Measurements from ENCODE around the gene PSMG1.

DNA sequence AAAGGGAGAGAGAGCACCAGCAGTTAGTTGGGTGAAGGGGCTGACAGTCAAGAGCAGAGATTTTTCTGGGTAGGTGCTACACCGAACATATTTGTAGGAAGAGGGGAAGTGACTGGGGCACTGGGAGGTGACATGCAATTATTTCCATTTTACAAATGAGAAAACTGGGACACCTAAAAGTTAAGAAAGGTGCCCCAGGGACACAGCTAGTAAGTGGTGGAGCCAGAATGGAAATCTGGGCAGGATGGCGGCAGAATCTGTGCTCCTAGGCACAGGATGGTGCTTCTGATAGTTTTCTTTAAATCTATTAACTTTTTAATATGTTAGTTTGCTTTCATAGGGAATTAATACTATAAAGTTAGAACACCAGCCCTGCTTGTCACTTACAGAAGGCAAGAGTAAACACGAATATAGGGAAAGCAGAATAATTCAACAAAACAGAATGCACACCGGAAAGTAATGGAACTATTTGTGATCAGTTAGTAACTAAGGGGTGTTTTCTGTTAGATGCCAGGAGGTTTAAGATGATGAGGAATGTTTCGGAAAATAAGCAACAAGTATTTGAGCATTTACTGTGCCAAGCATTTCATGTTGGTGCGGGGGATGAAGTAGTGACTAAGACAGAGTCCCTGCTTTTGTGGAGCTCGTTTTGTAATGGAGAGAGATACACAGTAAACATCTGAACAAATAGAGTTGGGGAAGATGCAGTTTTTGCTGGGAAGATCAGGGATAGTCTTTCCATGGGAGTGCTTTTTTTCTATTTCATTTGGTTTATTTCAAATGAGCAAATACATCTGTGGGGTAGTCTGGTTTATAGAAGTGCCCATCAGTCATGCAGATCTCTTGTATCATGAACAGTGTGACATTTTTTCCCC lies 78.5 kb downstream of the DYRK1A start:
- PRO-cap = no peak

DNA sequence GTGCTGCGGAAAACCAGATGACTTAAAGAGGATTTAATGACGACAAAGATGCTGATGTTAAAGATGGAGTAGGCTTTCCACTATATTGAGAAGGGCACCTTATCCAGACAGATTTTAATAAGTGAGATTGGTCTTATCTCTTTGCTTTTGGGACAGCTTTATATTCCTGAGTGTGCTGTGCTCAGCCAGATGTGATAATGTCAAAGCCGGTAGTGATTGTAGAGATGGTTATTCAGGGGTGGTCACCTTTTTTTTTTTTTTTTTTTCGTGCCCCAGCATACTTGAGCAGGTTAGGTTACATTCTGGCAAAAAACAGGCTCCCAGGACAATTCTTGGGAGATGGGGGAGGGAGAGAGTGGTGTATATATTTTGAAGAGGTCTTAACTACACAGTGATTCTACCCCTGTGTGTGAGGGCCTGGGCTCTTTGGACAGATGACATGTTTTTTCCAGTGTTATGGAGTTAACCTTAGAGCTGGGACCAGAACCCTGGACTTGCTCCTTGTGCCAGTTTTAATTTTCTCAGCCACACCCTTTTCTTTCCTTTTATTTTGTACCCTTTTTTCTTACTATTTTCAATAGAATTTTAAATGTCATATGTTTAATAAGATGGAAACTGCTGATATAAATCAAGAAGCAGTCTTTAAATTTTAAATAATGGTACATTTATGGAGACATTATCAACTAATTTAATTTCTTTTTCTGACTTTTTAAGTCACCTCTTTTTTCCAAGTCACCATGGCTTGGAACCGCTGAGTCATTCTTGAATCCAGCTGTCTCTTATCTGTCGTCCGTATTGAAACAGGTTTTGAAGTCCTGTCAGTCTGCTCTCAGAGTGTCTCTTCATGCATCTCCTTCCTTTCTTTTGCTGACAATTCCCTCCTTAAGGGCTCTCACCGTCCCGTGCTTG lies 88.5 kb downstream of the DYRK1A start:
- PRO-cap = no peak

DNA sequence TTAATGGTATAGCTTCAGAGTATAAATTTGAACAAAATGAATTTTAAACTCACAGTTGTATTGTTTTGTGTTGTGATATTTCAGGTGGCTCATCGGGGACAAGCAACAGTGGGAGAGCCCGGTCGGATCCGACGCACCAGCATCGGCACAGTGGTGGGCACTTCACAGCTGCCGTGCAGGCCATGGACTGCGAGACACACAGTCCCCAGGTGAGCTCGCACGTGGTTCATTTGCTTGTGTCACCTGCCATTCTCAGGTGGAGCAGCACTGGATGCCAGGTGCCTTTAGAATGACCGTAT lies 139.4 kb downstream of the DYRK1A start:
- PRO-cap = no peak

DNA sequence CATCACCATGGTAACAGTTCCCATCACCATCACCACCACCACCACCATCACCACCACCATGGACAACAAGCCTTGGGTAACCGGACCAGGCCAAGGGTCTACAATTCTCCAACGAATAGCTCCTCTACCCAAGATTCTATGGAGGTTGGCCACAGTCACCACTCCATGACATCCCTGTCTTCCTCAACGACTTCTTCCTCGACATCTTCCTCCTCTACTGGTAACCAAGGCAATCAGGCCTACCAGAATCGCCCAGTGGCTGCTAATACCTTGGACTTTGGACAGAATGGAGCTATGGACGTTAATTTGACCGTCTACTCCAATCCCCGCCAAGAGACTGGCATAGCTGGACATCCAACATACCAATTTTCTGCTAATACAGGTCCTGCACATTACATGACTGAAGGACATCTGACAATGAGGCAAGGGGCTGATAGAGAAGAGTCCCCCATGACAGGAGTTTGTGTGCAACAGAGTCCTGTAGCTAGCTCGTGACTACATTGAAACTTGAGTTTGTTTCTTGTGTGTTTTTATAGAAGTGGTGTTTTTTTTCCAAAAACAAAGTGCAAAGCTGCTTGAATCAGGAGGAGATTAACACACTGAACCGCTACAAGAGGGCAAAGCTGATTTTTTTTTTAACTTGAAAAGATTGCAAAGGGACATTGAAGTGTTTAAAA lies 145.6 kb downstream of the DYRK1A start:
- PRO-cap = no peak

DNA sequence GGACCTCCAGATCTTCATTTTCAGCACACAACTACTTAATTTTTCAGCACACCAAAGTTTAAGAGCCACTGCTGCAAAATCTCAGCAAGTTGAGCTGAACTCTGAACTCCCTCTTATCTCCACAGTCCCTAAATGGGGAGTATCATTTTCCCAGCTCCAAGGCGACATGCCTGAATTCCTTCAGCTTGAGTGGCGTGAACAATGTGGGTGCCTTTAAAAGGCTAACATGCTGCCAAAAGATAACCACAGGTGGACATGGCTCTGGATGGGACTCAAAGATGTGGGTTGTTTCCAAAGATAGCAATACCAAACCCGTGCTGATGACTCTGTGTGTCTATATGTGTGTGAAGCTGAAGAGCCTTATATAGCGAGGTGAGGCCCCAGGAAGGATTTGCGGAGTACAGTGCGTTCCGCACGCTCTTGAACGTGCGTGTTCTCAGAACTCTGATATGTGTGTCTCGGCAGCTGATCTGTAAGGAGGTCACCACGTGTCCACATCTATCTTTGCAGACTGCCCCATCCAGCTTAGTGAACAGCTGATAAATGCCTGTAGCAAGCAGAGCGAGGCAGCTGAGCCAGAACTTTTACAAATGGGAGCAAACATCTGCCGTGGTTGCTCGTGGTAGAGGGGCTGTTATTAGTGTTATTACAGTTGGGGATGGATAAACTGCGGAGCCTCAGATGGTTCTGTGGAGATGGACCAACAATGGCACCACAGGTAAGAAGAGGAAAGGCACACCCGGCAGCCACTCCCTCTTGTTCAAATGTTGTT lies 189.2 kb downstream of the DYRK1A start:
- PRO-cap = no peak

DNA sequence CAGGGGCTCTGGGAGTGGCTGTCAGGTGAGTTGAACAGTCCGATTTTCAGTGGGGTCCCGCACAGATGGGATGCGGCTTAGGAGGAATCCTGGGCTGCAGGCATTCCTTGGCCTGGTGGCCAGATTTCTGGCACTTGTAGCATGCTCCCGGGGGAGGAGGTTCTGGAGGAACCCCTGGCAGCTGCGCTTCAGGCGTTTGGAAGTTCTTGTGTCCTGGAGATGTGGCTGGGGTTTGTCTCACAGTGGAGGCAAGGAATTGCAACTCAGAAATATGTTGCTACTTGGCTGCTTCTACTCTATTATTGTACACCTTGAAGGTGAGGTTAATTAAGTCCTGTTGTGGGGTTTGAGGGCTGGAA lies 223.7 kb downstream of the DYRK1A start:
- PRO-cap = no peak

GRCh38 chr21:38219252-38219455 lies 37.6 kb upstream of the KCNJ15 start:
- PRO-cap = no peak

- PRO-cap = no peak
These were observed 9.9 kb downstream of the KCNJ15 start for GRCh38 chr21:38266724-38267080.

DNA sequence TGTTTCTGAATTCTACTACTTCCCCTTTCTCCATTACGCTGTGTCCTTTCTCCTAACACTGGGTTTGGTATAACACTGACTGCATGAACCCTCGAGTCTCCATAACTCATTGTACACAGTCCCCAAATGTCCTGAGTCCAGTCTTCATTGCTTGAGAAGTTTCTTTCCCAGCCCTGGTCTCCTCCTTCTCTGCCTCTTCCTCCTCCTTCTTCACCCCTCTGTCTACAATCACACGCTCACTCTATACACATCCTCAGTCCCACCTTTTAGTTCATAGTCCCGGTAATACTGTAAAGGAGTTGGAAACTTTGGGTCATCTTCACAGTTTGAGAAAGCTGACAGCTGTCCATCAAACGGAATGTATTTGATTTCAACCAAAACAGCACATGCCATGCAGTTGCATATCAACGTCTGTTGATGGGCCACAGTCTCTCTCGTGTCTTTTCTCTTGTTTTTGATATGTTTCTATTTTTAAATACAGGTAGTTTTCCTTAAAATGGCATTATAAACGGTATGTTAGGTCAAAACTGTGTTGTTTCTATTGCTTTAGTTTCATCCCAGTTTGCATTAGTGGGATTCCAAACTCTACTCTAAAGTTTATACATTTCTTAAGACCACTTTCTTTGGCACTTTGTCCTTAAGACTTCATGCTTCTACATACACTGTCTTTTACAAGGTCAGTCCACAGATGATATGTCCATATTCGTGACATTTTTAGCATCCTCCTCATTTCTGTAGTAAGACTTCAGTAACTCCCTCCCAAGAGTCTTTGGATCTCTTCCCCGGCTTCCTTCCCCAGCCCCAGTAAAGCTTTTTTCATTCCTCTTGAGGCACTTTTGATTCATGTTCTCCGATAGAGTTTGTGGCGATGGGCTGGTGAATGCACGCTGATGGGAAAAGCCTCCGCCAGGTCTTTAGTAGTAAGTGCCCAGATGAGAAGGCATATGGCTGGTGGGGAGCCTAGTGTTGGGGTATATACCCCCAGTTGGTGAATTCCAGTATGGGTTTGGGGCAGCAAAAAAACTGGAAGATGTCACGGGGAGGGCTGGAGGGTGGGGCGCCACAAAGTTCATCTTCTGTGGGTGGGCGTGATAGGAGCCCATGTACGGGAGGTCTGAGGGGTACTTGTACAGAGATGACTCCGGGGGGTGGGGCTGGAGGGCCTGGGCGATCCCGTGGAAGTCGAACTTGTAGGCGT lies 115.4 kb downstream of the ERG start:
- PRO-cap = bidirectional peak, plus-strand start outside the sequence, minus-strand start at position 1,002 of the sequence

- PRO-cap = no peak
These were observed 37.8 kb downstream of the ERG start for GRCh38 chr21:38460368-38460990.

DNA sequence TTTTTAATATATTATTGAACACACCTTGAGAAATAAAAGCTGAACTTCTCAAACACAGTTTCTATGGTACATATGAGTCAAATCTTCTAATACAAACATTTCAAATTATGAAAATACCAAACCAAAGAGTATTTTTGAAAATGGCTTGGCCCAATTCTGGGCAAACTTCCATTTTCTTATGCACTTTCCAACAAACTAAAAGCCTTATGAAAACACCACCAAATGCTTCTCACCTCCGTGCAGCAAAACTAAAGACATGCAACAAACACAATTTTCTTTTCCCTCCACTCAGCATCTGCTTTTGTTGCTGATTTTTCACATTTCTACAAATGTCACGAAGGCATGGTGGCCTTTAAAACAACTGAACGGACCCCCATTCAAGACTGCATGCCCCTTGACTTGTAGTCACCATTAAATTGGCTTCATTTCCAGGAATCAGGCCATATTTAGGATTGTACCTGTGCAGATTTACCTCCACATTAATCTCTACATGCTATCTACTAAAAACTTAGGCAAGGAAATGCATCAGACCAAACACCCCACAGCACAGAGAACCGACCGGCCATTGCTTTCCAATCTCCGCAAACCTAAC lies 1.1 kb downstream of the ERG start:
- PRO-cap = bidirectional peak, plus-strand start outside the sequence, minus-strand start at position 389 of the sequence

- PRO-cap = bidirectional peak, plus-strand start at chr21:38499308, minus-strand start at chr21:38499255
These were observed 952 bp upstream of the ERG start for GRCh38 chr21:38499146-38499712.

DNA sequence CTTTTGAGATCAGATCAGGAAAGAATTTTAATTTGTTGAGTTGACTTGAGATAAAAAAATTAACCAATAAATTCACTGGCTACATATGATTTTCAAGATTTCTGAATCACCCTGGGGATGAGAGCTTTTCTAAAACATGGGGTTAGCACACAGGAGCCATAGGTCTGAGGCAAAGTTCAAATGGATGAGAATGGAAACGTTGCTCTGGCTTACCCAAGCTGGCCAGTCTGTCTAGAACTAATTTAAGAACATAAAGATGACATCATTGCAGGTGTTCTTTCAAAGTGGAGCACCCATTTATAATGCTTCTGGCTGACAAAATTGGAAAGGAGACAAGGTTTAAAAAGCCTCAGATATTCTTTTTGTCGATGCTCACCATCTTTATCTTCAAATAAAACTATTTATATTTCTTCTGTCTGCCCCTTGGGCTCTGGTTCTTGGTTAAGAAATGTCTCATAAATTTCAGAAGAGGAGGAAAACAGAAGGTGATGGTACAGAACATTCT lies 91.7 kb downstream of the ETS2 start:
- PRO-cap = no peak

DNA sequence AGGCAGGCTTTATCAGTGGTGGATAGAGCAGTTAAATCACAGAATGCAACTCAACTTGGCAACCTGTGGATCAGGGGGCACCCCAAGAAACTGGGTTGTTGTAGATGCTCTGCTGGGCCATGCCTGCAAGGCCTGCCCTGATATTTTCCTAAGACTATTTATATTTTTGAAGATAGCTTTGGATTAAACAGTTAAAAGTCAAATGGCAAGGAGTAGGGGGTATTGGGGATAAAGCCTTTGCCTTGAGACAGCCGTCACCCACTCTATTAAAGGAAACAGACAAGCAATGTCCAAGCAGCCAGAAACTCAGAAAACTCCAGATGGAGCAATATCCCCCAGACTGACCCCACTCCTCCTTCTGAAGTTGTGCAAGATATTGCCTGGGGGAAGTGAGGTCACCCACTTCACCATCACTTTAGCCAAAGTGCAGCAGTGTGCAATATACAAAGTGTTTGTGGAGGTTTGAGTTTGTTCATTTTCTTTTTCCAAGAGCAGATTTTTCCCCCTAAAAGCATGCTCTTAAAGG lies 125.0 kb downstream of the ETS2 start:
- PRO-cap = no peak

GRCh38 chr21:38948608-38949351 lies 143.1 kb downstream of the ETS2 start:
- PRO-cap = no peak

GRCh38 chr21:39079566-39080369 lies 103.5 kb downstream of the PSMG1 start:
- PRO-cap = no peak

- PRO-cap = no peak
These were observed 96.2 kb downstream of the PSMG1 start for GRCh38 chr21:39086870-39087680.

DNA sequence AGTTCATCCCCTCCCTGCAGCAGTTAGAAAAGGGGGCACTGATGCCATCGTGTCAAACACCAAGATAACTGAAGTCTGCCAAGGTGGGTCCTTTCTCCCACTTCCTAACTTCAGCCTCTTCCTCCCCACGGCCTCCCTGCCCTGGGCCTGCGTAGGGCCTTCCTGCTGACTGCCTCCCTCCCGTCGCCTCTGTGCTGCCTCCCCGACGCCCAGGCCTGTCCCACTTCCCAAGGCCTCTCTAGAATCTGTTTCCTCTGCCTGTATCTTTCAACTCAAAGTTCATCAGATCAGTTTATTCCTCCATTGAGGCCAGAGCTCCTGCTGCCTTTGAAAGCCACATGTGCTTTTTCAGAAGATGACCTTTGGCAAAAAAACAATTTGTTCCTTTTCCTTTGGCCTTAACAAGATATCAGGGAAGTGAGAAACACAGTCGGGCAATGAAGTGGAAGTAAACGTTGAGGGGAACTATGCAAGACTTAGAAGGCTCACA lies 86.0 kb downstream of the PSMG1 start:
- PRO-cap = no peak

DNA sequence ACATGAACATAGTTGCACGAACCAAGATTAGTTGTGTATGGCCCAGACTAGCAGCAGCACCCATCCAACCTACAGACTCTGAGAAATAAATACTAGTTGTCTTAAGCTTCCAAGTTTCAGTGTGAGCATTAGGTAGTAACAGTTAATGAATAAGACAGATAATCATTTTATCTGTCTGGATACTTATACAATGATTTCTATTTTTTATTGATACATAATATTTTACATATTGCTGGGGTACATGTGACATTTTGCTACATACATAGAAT lies 18.0 kb downstream of the PSMG1 start:
- PRO-cap = no peak

- PRO-cap = bidirectional peak, plus-strand start at chr21:39183332, minus-strand start at chr21:39183210; bidirectional peak, plus-strand start at chr21:39183518, minus-strand start at chr21:39183414
These were observed at the start of gene PSMG1 for GRCh38 chr21:39183090-39183688. Gene PSMG1 (minus strand): TSS chr21:39183451.

Data from REH cell (cell line).